ENCODE measurements around a stretch of chr22.

DNA sequence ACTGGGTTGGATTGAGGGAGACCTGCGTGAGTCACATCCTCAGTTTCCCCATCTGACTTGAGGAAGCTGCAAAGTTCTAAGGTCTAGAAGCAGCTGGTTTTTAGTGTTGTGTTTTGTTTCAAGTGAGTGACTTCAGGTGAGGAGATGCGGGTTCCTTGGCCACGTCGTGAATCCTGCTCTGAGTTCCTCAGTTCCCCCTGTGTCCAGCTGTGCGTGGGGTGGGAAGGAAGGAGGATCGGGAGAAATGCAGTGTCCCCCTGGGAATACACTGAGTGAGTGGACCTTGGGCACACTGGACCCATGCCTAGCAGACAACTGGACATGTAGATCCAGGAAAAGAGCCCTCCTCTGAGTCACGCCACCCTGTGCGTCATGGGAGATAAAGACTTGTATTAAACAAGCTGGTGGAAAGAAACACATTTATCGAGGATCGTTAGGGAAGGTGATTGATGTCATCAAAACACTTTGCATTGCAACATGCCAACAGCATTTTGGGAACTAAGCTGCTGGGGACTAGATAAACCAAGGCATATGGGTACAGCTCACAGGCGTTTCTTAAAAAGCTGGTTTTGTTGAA lies 303.3 kb downstream of the TBC1D22A start:
- PRO-cap, result no peak

GRCh38 chr22:47117023-47117437 lies 354.6 kb downstream of the TBC1D22A start:
- PRO-cap, result no peak

- PRO-cap, result no peak
These were observed 381.8 kb downstream of the TBC1D22A start for GRCh38 chr22:47143965-47144844.

DNA sequence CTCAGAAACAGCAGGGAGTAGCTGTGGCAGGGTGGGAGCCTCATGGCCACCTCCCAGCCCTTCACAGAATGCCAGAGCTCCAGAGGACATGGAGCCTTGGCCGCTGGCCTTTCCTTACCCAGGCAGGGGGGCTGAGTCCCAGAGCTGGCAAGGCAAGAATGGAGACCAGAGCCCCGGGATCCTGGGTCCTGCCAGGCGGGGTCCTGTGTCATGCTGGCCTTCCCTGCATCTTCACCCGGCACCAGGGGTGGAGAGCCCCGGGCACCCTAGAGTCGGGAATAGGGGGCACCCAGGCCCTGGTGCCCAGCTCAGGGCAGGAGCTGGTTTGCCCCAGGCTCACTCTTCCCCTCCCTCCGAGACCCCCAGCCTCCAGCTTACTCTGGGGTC lies 519.9 kb downstream of the TBC1D22A start:
- PRO-cap, result no peak

- PRO-cap, result no peak
These were observed 187.9 kb upstream of the TAFA5 start for GRCh38 chr22:48301493-48301897.

DNA sequence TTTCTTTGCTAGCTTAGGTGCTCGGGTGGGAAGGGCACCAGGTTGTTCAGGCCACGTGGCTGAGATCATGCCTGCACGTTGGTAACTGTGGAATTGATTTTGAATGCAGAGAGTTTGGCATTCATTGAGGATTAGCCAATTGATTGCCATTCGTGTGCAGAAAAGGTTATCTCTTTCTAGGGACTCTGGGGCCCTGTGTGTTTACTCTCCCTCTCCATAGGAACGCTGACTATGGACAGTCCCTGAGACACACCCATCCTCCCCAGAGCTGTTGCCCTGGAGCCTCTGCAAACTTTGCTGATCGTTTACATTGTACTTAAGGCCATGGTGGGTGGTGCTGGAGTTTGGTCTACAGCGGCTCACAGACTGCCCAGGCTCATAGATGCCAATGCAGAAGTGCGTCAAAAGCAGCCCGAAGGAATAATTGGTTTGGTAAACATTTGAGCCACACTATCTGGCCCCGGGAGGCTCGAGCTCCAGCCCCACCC lies 119.4 kb upstream of the TAFA5 start:
- PRO-cap, result no peak

DNA sequence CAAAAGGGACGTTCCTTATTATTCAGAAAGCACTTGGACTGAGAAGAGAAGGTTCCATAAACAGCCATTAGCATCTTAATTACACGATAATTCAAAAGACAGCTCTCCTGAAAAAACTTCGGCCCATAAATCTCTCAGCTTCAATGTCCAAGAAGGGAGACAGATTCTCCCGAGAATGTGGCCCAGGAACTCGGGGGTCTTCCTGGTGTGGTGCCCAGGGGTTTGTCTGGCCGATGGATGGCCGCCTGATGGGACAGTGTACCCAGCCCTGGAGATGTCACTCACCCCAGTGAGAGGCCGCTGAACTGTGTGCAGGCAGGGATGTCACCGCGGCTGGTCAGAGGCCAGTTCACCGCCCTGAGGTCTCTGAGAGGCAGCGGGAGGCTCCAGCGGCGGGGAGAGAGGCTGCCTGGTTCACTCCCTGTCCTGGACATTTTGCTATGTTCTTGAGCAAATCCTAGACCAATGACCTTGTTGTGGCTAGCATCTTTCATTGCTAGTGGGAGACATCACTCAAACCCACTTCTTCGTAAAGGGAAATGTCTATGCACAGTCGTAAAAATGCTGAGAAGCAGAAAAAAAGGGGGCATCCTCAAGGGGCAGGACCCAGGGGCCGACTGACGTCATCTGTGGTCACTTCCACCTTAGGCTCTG lies 11.2 kb upstream of the TAFA5 start:
- PRO-cap, result no peak

DNA sequence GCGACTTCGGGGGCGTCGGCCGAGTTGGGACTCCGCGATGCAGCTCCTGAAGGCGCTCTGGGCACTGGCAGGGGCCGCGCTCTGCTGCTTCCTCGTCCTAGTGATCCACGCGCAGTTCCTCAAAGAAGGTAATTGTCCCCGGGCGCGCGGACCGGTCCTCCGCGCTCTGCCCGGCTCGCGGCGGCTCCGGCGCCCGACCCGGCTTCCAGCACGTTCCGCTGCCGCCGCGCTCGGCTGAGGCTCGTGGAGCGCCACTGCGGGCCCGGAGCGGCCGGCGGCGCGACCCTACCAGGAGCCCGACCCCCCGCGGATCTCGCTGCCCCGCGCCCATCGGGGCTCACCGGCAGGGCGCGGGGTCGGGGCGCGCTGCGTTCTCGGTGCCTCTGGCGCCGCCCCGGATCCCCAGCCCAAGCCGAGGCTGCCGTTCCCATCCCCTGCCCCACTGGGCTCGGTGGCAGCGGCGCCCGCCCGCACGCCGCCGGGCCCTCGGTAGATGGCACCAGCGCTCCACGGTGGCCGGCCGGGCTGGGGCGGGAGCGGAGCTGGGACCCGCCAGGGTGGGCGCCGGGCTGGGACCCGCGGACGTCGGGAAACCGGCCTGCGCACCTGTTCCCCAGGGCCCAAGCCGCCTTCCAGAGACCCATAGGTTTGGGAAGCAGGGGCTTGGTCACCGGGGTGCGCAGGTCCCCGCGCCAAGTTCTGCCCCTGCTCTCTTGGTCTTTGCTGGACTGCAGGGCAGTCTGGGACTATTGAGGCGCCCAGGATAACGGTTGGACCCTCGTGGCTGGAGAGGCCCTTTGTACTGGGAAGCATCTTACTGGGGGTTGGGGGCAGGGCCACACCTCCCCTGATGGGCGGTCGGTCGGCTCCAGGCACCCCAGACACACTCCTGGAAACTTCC lies 87.3 kb downstream of the TAFA5 start:
- PRO-cap, result no peak

DNA sequence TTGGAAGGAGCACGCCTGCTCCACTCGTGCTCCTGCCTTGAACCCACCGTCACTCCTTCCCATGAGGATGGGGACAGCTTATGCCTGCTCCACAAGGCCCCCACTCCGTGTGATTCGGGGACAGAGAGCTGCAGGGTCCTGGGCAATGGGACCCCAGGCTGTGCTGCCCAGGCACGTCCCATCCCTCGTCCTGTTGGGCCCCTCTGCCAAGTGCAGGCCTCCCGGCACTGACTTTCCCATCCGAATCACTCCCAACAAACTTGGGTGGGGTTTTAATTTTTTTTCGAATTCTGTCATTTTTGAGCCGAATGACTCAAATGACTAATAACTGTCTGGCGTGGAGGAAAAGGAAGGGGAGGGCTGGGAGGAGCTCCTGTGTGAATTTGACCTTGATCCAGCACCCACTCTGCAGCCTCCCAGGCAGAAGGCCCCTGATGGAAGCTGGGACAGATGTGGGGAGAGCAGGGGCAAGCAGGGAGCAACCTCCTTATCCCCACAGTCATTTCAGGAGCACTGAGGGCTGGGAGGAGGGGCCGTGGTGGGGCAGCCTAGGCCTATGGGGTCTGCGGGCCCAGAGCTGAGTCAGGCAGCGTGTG lies 165.1 kb downstream of the TAFA5 start:
- PRO-cap, result no peak

DNA sequence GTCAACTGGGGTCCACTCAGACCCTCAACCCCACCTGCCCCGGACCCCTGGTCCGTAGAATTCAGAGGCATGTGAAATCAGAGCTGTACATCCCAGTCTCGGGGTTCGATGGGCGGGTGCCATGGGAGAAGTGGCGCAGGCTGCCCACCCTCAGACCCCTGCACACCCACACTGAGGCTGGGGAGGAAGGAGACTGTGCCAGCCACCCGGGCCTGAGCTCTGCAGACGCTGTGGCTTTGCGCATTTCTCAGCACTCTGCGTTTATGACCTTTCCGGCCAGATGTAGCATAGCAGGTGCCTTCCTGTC lies 206.6 kb downstream of the TAFA5 start:
- PRO-cap, result no peak

DNA sequence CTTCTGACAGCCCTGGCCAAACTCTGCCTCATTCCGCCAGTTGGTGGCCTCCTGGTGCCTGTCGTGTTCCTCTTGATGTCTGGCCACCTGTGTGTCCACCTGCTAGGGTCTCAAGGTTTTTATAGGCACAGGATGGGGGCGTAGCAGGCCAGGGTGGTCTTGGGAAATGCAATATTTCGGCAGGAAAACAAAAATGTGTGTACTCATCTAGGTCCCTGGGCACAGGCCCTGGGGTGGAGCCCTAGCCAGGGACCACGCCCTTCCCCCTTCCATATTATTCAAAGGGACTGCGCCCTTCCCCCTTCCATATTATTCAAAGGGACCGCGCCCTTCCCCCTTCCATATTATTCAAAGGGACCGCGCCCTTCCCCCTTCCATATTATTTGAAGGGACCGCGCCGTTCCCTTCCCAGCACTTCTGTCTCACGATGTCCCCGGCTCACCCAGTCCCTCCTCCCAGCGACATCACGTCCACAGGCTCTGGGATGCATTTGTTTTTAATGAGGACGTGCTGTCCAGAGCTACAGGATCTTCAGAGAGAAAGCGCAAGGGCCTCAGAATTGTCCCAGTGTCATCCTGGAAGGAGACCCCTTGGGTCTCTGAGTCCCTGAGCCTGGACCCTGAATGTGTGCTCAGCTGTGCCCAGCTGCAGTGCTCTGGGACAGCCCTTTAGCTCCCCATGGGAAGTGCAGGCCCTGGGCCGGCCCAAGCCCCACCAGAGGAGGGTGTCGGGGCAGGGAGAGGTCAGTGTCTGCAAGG lies 528.2 kb downstream of the TAFA5 start:
- PRO-cap, result no peak

- PRO-cap, result no peak
These were observed 617.9 kb downstream of the BRD1 start for GRCh38 chr22:49209670-49210231.

- PRO-cap, result no peak
These were observed 33.2 kb downstream of the BRD1 start for GRCh38 chr22:49794504-49794907.

DNA sequence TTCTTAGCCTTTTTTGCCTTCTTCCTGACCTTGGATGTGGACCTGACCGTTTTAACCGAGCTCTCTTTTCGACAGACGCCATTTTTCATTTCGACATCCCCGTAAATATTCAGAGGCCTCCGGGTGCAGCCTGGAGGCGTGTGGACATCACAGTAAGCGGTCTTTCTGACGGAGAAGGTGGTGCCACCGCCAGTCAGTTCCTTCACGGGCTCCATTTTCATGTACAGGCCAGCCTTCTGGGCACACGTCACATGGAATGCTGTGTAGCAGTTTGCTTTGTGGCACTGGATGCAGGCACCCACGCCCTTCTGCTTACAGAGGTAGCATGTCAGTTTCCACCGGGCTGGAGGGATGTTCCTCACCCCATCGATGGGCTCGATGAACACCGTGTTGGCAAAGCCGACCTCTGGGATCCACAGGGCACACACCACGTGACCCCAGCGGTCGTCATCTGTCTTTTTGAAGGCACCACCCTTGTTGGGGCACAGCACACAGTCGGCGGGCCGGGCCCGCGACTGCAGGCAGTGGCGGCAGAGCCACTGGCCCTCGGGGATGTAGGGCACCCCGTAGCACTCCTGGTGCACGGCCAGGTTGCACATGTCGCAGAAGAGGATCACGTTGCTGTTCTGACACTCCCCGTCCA lies 4.5 kb downstream of the BRD1 start:
- PRO-cap, result no peak

GRCh38 chr22:49826370-49826591 lies 1.4 kb downstream of the BRD1 start:
- PRO-cap, result no peak

DNA sequence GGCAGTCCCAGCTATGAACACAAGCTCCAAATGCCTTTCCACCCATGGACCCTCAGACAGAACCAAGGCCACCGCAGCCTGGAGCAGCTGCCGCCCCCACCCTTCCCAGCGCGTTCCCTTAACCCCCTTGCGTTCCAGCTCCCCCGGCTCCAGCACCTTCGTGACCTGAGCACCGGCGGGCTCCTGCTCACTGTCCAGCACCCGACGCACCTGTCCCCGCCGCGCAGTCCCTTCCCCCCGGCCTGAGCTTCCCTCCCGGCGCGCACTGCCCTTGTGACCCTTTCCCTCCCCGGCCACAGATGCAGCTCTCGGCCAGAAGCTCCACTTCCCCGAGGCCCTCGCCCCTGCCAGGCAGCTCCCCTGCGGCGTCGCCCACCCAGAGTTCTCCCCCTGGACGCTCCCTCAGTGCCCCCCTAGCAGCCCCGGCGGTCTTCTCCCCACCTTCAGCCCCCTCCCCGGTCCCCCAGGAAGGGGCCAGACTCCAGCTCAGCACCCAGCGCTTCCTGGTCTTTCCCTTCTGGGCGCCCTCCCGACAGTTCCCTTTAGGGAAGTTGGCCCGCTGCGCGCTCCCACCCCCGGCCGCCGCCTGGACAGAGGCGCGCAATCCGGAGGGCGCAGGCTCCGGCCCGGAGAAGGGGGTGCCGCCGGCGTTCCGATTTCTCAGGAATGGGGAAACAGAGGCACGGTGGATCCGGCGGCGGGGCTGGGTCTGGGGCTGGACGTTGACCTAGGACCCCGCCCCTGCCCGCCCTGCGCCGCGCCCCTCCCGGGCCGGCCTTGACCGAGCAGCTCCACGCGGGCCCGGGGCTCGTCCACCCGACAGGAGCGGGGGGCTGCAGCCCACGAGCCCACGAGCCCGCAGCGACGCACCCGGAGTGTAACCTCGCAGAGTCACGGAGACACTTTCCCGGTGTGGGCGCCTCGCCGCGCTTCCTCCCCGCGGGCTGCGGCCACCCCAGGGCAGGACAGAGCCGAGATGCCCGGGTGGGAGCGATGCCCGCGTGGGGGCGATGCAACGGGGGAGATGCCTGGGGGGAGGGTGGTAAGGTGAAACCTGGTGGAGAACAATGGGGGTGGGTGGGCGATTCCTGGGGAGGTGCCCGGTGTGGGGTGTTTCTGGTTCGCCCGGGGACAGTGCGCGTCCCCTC lies 5.3 kb upstream of the ZBED4 start:
- PRO-cap, result unidirectional peak, minus-strand start at position 542 of the sequence; unidirectional peak, minus-strand start at position 662 of the sequence

- PRO-cap, result no peak
These were observed 29.7 kb downstream of the ZBED4 start for GRCh38 chr22:49883244-49883940.

DNA sequence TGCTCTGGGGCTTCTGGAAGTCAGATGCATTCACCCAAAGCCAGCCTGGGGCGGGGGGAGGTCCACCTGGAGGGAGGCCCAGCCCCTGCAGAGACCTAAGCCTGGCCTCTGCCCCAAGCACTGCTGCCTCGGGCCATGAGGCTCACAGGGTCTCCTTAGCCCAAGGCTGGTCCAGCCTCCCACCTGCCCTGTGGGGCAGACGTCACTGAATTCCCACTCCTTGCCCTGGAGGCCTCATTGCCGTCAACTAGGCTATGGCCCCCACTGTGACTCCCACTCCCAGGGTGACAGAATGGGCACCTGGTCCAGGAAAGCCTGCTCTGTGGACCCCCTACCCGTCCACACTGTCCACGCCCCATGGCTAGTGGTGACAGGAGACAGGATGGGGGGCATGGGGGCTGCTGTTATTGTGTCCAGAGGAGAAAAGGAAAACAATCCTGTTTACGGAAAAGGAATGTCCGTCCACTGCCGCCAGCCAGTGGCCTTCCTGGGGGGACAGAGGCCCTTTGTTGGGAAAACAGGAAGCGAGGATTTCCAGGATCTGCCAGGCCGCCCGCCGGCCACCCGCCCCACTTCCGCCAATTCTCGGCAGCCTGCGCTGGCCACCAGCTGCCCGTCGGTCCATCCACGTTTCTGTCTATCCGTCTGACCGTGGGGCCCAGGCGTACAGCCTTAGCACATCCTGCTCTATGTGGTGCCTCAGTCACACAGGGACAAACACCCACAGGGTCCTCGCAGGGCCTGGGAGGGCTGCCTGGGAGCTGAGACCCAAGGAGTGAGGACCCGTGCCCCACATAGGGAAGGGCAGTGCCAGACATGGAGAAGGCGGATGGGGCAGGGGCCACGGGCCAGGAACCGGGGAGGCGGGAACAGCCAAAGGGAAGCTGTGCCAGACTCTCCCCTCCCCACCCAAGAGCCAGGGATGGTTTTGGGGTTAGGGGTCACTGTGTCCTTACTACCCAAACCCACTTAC lies 19.5 kb downstream of the CRELD2 start:
- PRO-cap, result no peak

DNA sequence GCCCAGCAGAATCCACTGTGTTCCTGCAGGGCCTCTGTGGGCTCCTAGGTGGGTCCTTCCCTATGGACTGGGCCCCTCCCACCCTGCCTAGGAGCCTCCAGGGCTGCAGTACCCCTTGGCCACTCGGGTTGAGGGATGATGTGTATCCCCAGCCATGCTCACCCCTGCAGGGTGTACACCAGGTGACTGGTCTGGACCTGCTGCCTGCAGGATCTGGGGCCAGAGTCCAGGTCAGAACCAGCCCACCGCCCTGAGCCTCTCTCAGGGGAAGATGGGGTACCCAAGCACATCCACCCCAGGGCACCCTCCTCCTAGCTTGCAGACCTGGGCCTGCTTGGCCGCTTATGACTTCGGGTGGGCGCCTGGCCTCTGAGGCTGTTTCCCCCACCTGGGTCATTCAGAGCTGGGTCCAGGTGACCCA lies 5.7 kb downstream of the PIM3 start:
- PRO-cap, result no peak

GRCh38 chr22:50010581-50011173 lies 1.9 kb downstream of the IL17REL start:
- PRO-cap, result no peak

Data from Metastatic Lung Carcinoma in the Adrenal Gland (tissue), 1 donor.